ENCODE measurements around the gene ZNF709.

GRCh38 chr19:12484313-12485428, at the start of gene ZNF709:
TSS of gene ZNF709 (minus strand) at chr19:12484816.
- RRBS, result 3% methylated on average over 25 of the region's 70 CpGs

DNA sequence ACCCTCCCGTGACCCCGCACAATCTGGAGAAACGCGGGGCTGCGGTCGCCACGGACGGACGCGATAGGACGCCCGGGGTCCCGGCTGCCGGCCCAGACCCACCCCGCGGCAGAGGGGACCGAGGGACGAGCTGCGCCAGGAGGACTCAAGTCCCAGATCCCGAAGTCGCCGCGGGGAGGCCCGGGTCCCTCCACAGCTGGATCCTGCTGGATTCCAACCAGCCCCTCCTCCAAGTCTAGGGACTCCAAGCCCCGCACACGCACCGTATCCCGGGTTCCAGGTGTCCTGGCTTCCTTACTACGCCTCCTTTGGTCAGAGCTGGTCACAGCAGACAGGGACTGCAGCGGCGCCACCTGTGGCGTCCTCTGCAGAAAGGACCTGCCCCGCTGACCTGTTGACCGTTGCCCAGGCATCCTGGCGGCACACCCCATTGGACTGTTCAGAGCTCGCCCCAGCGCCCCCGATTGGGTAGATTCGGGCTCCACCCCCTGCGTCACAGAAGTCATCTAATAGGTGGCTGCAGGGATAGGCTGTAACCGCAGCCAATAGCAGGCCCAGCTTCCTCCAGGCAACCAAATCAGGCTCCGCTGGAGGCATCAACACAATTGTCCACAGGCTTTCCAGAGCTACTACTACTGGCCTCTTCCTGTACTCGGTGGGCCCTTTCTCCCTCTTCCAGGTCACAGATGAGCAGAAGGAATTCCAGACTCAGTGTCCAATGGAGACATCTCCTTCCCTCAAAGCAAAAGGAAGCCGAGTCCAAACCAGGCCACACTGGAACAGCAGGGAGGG, 29.1 kb upstream of the ZNF709 start:
- RRBS, result 4% methylated on average over 9 of the region's 44 CpGs

DNA sequence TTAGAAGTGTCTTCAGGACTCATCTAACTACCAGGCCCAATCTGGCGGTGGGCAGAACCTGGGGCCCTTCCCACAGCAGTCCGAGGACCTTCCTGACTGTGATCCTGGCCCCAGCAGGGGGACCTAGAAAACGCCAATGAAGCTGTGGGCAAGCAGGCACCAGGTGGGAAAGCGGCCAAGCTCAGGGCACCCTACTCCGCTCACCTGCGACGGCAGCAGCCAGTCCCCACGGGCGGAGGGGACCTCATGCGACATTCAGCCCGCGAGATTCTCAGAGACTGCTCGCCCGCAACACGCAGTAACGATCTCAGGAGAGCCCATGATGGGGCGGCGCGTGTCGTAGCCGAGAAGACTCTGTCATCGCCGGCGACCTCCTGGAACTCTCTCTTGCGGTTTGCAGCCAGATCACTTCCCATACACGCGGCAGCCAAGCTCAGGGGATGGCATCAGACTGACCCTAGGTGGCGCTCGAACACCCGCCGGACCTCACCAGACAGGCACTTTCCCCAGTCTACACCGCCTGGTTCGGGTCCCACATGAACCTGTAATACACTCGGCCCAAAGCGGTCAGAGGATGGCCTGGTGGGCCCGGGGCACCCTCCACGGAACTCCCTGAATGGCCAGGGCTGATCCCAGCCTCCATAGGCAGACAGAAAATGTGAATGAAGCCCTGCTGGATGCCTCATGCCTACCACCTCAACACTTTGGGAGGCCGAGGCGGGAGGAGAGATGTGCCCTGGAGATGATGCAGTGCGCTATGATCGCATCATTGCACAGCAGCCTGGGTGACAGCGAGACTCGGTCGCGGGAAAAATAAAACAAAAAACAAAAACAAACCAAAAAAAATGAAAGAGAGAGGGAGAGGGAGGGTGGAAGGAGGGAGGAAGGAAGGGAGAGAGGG, 26.4 kb downstream of the MAN2B1 start:
- RRBS, result no CpG with 5 or more reads among the region's 45 CpGs

- RRBS, result no CpG with 5 or more reads among the region's 9 CpGs
Measured at GRCh38 chr19:12721720-12721940, 2.1 kb downstream of the TNPO2 start.

DNA sequence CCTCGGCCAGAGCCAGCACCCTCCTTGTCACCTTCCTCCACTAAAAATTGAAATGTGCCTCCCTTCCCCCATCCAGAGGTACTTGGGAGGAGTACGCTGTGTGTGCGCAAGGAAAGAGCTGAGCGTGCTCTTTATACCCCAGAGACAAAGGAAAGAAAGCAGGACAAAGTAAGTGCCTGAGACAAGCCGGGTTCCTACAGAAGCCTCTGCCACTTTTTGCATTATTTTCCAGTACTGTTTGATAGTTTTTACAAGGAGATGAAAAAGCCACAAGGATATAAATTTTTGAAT, 885 bp downstream of the TNPO2 start:
- RRBS, result no CpG with 5 or more reads among the region's 5 CpGs

DNA sequence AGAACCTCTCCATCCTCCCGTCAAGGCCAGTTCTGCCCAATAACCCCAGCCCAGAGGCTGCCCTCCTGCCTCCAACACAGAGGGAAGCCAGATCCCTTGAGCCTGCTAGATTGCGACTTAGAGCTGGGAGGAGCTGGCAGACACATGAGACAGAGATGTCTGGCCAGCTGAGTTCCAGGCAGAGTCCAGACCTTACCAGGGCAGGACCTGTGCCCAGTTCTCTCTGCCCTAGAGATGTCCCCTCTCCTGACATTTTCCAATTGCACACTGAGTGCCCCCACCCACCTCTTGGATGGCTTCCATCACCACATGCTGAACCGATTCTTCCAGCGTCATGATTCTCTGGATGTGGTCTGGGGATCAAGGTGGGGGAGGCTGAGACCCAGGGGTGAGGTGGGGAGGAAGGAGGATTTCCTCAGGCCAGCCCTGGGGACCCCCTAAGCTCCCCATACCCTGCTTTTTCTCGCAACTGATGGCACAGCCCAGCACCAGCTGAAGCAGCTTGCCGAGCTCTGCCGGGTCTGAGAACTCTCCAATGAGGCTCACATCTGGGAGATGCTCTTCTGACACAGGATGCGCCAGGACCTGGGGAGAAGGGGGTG, 2.9 kb downstream of the HOOK2 start:
- RRBS, result no CpG with 5 or more reads among the region's 8 CpGs

DNA sequence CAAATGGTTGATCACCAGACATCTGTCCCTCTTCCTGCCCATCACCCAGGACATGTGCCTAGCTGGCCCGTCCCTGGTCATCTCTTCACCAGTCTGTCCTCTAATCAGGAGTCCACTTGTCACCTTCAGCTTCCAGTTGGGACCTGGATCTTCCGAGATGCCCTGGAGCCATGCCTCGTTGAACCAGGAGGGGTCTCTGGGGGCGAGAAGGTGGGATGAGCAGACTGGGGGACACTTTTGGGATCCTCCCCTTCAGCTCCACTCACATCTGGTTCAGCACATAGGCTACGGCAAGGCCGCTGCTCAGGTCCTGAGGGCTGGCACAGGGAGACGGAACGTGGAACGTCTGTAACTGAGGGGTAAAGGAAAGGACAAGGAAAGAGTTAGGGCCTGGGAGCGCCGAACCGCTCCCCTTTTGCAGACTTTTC, 792 bp downstream of the HOOK2 start:
- RRBS, result no CpG with 5 or more reads among the region's 12 CpGs

DNA sequence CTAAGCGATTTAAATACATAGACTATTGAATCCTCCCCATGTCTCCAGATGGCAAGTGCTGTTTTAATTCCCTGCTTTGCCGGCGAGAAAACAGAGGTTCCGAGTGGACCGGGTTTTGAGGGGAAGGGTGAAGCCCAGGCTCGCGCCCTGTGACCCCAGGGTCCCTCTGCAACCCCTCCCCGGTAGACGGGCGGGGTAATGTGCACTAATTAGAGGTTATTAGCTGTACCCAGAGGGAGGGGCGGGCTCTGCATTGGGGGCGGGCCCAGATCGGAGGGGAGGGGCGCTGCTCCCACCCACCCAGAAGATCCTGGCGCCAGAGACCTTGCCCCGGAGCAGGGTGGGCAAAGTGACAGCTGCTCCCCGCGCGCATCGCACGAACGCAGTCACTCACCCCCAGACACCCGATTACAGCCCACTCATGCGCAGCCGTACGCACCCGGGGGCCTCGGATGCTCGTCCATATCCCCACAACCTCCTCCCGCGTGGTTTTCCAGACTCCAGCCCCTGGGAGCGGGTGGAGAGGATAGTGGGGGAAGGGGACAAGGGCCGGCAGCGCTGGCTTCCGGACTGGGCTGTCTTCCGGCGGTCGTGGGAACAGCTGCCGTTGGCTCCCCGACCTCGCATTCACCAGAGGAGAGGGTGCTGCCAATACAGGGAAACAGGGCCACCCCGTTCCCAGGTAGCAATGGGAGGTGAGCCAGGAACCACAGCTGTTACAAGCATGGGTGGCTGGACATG, 2.7 kb upstream of the HOOK2 start:
- RRBS, result 4% methylated on average over 4 of the region's 42 CpGs

GRCh38 chr19:12778647-12779009, 3.3 kb upstream of the HOOK2 start:
- RRBS, result no CpG with 5 or more reads among the region's 11 CpGs

- RRBS, result no CpG with 5 or more reads among the region's 19 CpGs
Measured at GRCh38 chr19:12799736-12800706, 1.6 kb downstream of the PRDX2 start.

DNA sequence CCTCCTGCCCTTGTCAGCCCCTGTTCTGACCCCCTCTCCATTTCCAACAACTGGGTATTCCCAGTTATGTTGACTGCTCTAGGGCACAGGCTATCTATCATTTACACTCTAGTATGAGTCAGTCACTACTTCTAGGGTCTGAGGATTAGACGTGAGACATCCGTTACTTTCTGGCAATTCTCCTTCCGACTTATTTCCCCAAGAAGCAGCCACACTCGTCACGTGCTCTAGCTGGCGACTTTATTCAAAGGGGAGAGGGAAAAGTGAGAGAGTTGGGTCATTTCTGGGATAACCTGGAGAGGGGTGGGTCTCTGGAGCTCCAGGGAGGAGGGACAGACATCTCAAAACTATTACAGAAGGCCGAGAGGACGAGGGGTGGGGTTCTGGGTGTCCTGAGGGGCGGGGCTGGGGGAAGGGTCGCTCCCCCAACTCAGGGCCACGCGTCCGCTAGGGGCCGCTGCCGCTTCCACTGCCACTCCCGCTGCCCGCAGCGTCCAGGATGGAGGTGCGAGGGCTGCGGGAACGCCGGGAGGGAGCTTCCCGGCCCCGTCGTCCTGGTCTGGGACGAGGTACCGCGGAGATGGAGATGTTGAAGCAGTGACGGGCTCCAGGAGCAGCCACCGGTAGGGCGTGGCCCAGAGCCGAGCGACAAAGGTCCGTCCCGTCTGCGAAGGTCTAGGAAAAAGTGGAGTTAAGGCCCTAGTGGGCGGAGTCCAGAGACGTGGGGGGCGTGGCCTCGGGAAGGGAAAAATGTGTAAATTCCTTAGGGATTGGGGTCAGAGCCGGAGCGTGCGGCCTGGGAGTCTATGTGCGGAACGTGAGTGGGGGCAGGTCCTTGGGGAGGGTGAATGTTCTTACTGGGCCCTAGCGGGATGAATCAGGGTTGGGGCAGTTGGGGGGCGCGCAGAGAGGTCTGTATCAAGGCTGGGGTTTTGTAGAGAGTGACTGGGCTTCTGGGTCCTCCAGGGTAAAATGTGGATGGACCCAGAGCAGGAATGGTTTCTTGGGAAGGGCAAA, 8.8 kb downstream of the RTBDN start:
- RRBS, result 1% methylated on average over 8 of the region's 48 CpGs

DNA sequence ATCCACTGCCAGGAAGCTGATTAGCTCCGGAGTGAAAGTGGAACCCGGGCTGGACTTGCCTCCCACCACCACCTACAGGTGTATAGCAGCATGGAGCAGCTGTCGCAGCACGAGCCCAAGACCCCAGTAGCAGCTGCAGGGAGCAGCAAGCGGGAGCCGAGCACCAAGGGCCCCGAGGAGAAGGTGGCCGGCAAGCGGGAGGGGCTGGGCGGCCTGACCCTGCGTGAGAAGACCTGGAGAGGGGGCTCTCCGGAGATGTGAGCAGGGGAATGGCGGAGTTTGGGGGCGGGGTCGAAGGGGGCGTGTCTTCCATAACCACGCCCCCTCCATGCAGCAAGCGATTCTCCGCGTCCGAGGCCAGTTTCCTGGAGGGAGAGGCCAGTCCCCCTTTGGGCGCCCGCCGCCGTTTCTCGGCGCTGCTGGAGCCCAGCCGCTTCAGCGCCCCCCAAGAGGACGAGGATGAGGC, 13.8 kb downstream of the DNASE2 start:
- RRBS, result 2% methylated on average over 5 of the region's 30 CpGs

- RRBS, result no CpG with 5 or more reads among the region's 14 CpGs
Measured at GRCh38 chr19:12937219-12937718, 1.1 kb upstream of the CALR start.

DNA sequence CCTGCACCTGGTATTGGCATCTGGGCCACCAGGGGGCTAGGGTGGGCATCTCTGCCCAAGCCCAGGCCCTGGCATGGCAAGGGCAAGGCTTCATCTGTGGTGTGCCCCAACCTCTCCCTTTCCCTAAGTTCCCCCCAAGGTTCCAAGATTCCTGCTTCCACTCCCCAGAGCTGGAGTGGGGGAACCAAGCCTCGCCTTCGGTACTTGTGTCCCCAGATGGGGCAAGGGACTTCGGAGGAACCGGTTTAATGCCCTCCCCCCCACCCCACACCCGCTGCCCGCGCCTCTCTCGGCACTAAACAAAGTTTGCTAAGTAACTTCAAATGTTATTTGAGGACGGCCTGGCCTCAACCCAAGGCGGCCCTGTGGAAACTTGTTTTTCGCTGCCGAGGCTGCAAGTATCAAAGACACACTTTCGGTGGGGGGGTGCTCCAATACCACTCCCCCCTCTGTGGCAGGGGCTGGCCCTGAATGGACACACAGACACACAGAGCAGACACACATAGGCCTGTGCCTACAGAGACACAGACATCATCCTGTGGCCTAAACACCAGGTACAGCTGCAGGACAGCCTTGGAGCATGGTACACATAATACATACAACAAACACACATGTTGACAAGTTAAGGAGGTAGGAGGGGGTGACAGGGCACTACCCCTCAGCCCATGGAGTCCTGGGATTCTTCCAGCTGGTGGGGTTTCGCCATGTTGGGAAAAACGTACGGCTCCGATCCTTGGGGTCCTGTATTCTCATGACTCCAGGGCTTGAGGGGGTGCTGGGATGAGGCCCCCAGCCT, 12.4 kb downstream of the NFIX start:
- RRBS, result no CpG with 5 or more reads among the region's 17 CpGs

DNA sequence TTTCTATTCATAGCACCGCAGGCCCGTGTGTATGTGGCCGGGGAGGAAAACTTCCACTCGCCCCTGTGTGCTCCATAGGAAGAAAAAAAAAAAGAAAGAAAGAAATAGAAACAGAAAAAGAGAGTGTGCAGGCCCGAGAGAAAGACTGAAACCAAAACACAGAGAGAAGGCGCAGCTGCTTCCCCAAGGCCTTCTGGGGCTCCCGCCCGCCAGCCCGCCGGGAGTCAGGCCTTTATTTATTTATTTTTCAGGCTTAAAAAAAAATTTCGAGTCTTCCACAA, 27.2 kb downstream of the NFIX start:
- RRBS, result no CpG with 5 or more reads among the region's 11 CpGs

- RRBS, result no CpG with 5 or more reads among the region's 20 CpGs
Measured at GRCh38 chr19:13031380-13032688, 36.6 kb downstream of the NFIX start.

DNA sequence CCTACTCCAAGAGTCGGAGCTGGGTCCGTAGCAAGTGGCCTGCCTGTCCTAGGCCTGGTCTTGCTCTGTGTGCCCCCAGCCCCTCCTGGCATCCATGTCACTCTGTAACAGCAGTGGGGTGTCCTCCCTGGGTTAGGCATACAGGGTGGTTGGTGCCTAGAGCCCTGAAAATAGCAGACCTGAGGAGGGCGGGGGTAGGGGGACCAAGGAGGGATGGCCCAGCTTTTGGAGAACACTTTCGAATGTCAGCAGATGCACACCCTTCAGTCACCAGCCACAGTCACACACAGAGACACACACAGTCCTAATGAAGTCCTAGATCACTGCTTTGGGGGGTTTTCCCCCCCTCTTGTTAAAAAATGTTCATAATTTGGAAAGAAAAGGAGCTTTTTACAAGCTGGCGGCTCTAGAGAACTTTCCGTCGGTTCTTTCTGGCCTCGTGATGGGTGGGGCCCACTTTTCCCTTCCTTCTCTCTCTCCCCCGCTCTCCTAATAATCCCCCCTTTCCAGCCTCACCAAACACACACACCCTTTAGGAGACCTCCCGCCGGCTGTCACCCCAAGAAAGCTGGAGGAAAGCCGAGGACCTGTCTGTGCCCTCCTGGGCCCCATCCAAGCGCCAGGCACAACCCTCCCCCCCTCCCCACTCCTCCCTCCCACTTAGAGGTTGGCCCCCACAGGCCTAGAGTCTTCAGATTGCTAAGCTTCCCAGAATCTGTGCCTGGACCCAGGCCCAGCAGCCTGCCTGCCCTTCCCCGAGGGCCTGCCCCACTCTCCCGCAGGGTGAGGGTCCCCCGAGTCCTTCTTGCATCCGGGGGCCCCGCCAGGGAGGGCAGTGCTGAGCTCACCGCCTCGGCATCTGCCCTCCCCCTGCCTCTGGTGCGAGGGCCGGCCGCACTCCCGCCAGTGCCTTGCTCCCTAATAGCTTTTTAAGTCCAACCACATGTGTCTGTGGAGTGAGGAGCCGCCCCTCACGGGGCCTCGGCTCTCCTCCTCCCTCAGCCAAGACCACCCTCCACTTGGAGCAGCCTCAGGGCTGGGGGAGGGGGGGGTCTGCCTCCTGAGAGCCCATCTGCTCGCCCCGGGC, 47.7 kb downstream of the LYL1 start:
- RRBS, result 3% methylated on average over 4 of the region's 29 CpGs

GRCh38 chr19:13064116-13064624, 38.5 kb downstream of the LYL1 start:
- RRBS, result no CpG with 5 or more reads among the region's 8 CpGs

DNA sequence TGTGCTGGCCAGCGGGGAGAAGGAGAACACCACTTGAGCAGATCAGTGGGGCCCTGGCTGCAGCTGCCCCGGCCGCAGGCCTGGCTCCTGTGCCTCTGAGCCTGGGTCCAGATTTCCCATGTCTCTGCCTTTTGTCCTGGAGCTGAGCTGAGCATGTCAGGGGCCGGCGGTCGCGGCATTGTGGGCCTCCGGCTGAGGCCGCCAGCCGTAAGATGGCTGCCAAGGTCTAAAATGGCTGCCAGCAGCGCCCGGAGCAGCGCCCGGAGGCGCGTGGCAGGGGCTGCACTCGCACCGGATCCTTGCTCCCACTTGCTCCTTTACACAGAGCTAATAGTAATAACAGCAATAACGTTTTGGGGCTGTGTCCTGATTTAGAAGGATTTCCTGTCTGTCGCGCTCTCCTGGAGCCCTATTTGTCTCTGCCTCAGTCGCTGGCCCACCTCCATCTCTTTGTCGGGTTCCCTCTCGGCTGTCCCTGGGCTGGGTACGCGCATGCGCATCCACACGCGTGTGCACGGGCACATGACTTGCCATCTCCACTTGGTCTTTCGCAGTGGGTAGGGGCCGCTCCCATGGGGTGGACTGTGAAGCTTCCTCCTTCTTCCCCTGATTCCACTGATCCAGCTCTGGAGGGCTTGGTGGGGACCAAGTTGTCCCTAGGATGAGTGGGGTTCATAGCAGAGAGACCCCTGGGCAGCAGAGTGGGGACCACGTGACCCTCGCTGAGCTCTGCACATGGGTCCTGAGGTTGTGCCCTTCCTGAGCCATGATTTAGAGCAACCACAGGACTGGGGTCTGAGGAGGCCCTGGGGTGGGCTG, 32.0 kb downstream of the LYL1 start:
- RRBS, result 81% methylated on average over 5 of the region's 34 CpGs

DNA sequence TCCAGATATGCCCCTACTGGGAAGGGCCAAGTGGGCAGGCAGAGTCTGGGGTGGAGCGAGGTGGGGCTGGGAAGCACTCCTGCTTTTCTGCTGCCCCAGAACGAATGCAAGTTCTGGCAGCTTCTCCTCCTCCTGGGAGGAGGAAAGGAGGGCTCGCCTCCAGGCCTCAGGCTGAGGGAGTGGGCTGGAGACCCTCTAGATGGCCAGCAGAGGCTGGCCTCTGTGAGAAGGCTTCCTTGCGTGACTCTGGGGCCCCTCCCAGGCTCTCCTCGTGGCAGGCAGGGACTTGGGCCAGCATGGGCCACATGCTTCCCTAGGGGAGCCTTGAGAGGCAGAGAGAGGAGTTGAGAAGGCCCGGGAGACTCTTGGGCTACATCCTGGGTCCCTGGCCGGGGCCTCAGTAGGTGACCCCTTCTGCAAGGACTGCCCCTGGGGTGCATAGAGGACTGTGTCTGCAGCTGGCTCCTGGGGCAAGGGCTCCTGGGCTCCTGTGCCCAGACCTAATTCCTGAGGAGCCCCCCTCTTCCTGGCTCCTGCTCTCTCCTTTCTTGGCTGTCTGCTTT, 25.9 kb downstream of the LYL1 start:
- RRBS, result no CpG with 5 or more reads among the region's 7 CpGs

Measured in iris pigment epithelial cell (primary cell).